ENCODE data around the genes ADGRF3, TMEM214, AGBL5, PREB and MPV17.

DNA sequence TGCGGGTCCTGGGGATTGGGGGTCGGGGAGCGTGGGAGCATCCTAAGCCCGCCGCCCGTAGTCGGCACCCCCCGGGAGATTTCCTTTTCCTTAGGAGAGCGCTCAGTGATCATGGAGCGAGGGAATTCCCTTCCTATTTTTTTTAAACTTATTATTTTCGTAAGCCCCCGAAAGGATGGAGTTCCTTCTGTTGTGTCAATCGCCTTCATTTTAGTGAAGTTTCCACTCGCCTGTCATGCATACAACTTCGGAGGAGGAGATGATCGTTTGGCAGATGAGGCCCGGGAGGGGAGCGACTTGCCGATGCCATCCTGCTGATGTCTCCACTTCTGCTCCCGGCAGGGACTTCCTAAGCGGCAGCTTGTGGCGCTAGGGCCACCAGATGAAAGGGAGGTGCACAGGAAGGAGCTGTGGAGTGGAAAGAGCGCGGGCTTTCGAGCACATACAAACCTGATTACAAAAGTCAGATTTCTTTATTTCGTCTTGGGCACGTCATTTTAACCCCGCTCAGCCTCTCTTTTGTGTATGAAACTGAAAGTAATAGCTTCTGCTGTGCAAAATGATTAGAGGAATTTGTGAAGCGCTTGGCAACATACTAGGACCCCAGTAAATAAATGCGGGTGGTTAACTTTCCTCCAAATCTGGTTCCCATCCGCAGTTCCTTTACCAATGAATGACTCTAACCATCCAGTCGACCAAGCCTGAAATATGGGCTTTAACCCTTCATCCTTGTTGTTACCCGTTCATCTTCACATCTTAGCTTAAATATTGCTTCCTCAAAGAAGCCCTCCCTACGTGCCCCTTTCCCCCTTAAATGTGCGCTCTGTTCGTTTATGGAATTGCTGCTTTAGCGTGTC, at the start of gene ADGRF3:
ADGRF3 (minus strand) TSS at position 365 of the 857 bp plus-strand sequence.
- PRO-cap: bidirectional peak, plus-strand start at position 381 of the sequence, minus-strand start at position 347 of the sequence

DNA sequence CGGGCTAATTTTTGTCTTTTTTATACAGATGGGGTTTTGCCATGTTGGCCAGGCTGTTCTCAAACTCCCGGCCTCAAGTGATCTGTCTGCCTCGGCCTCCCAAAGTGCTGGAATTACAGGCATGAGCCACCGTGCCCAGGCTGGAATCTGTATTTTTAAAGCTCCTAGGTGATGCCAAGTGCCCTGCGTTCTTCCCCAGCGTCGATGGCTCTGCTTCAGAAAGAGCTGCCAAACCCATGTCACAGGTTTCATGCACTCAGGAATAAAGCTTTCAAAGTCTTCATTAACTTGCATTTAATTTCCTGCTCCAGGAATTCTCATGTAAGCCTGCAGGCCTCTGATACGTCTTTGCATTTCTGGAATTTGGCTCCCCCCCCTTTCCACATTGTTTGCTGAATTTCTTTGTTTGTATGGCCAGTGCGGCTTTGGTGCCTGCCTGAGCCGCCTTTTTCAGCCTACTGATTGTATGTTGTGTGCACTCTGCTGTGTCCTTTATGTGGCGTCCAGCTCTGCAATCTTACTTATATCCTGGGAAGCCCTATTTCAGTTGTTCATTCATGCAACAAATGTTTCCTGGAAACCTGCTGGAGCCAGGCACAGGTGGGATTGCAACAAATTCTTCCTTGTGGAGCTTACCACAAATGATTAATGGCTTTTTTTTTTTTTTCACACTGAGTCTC, 62.8 kb downstream of the OTOF start:
- PRO-cap: no peak

DNA sequence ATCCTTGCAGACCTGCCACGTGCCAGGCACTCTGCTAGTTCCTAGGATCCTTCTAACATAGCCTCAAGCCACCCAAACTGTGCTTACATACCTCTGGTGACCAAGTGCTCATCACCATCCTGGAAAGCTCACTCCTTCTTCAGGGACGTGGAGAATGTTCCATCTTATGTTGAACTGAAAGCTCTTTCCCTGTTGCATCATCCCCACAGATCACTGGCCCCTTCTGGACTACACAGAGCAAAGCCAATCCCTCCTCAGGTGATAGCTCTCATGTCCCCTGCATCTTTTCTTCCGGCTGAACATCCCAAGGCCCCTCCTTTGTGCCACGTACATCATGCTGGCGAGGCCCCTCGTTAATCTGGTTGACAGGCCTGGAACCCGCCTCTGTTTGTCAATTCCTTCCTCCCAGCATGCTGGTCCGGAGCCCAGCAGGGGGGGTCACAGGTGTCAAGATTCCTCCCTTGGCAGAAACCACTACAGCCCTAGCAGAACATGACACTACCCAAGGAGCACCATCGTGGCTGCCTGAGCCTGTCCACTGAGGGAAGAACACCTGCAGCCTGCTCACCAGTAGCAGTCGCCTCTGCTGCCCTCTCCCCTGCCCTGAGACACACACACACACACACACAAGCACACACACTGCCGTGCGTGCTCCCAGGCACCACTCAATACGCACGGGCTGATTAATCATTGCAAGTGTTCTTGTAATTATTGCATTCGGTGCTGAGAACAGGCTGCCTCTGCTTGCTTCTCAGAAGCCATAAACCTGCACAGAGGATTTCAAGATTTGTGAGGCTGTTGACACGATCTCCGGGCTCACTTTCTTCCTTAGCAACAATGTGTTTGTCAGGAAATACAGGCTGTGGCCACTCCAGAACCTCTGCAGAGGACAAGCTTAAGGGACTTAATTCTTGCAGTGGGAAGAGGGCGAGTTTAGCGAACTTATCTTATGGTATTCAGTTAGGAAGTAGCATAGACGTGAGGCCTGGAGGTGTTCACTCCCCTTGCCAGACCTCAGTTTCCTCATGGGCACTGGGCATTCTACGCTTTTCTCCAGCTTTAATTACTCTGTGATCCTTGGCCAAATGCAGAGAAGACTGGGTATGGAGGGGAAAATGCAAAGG, 6.2 kb upstream of the KCNK3 start:
- PRO-cap: no peak

DNA sequence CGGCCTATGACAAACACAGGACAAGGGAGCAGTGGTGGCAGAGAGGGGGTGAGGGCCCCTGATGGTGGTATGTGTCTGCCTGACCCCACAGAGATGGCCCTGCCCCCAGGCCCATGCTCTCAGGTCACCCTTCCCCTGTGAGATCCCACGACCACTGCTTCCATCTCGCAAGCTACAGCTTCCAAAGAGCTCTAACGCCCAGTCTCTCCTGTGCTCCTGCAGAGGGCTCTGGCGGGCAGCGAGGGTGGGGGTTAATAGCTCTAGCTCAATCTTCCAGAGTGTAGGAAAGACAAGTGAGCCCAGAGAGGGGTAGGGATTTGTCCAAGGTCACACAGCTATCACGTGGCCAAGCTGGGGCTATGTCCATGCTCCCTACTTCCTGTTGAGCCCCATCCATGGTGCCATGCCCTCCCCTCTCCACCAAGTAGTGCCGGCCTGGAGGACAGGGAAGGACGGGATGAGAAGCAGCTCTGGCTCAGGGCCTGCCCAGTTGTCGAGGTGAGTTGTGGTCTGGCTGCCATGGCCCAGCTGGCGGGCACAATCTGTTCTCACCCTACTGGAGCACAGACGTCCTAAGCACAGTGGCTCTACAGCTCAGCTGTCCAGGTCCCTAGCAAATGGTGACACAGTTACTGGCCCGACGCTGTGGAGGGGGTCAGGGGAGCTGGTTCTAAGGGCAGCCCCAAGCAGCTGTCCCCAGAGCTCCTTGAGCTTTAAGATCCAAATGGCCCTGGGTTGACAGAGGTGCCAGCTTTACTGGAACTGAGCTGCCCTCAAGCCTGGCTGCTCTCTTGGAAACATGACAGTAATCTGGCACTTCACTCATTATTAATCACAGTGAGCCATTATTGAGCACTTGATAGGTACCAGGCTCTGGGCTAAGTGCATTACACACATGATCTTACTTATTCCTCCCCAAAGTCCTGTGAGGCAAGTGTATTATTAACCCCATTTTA, 32.8 kb downstream of the KCNK3 start:
- PRO-cap: no peak

DNA sequence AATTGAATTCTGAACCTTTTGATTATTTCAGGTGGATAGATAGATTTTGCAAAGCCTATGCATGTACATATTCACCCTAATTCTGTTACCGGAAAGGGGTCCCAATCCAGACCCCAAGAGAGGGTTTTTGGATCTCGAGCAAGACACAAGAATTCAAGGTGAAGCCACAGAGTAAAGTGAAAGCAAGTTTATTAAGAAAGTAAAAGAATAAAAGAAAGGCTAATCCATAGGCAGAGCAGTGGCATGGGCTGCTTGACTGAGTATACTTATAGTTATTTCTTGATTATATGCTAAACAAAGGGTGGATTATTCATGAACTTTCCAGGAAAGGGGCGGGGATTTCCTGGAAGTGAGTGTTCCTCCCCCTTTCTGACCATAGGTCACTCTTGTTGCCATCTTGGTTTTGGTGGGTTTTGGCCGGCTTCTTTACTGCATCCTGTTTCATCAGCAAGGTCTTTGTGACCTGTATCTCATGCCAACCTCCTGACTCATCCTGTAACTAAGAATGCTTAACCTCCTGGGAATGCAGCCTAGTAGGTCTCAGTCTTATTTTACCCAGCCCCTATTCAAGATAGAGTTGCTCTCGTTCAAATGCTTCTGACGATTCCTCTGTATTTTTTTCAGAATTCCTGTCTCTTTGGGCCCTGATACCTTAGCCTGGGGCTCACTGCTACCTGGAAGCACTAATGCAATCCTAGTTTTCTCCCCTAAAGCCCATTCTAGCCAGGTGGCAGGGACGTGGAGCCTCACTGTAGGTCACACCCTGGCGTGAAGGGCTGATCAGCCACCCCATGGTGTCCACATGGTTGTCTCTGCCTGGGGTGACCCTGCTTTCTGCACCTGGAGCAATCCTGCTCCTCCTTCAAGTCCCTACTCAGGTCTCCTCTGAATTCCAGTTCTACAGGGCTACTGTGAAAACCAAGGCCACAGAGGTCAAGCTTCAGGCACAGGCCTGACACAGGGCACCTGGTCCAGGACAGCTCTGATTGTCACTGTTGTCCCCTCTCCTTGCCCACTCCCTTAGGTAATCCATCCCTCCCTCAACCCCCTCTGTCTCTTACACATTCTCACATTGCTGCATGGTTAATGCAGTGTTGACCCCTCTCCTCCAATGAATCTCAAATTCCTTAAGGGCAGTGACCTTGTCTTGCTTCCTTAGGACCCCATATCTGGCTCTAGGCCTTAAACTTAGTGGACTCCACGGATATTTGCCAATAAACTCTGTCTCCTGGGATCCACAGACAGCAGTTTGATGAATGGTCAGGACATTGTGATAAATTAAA, 5.9 kb upstream of the SLC35F6 start:
- PRO-cap: no peak

GRCh38 chr2:26771281-26771948, 7.3 kb downstream of the SLC35F6 start:
- PRO-cap: no peak

DNA sequence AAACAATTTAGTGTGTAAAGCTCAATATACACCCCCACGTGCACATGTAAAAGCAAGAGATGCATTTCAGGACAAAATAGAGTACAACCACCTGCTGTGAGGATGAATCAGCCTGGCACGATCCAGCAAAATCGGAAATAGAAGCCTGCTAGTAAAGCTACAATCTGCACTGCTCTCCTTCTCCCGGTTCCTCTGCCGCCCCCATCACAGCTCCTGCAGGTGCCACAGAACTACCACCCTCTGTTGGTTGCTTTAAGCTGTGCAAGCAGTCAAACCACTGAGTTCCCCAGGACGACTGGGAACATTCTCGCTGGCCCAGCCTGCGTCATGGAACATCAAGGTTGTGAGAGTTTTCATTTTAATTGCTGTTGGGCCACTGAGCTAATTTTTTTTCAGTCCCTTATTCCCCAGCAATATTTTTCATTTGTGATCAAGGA, 47.8 kb upstream of the MAPRE3 start:
- PRO-cap: no peak

- PRO-cap: no peak
These were observed 8.7 kb upstream of the TMEM214 start for GRCh38 chr2:27023884-27024565.

DNA sequence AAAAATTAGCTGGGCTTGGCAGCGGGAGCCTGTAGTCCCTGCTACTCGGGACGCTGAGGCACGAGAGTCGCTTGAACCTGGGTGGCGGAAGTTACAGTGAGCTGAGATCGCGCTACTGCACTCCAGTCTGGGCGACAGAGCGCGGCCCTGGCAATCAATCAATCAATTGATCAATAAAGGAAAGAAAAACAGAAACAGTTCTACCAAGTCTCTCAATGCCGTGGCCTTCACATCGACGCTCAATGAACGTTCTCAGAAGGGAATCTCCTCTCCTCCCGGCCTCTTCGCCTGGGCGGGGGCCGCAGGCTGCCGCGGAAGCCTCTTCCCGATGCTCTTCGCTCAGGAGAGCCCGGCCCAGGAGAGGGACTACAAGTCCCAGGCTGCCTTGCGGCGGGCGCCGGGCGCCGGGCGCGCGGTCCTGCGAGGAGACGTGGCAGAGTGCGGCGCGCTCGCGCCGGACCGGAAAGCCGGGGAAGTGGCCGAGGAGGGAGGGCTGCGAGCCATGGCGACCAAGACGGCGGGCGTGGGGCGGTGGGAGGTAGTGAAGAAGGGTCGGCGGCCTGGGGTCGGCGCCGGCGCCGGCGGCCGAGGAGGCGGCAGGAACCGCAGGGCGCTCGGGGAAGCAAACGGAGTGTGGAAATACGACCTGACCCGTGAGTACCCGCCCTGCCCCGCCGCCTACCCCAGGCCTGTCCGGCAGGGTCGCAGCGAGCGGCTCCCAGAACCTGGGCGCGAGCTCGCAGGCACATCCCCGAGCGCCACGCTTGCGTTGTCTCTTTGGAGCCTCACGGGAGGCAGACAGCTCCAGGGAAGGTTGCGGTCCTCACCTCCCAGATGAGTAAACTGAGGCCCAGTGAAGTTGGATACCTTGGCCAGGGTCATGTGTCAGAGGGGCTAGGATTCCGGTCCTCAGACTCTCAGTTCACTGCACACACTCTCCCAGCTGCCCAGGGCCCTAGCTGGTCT, at the start of gene TMEM214:
TMEM214 (plus strand) TSS at position 452 of the 966 bp plus-strand sequence.
- PRO-cap: bidirectional peak, plus-strand start at position 464 of the sequence, minus-strand start at position 361 of the sequence

DNA sequence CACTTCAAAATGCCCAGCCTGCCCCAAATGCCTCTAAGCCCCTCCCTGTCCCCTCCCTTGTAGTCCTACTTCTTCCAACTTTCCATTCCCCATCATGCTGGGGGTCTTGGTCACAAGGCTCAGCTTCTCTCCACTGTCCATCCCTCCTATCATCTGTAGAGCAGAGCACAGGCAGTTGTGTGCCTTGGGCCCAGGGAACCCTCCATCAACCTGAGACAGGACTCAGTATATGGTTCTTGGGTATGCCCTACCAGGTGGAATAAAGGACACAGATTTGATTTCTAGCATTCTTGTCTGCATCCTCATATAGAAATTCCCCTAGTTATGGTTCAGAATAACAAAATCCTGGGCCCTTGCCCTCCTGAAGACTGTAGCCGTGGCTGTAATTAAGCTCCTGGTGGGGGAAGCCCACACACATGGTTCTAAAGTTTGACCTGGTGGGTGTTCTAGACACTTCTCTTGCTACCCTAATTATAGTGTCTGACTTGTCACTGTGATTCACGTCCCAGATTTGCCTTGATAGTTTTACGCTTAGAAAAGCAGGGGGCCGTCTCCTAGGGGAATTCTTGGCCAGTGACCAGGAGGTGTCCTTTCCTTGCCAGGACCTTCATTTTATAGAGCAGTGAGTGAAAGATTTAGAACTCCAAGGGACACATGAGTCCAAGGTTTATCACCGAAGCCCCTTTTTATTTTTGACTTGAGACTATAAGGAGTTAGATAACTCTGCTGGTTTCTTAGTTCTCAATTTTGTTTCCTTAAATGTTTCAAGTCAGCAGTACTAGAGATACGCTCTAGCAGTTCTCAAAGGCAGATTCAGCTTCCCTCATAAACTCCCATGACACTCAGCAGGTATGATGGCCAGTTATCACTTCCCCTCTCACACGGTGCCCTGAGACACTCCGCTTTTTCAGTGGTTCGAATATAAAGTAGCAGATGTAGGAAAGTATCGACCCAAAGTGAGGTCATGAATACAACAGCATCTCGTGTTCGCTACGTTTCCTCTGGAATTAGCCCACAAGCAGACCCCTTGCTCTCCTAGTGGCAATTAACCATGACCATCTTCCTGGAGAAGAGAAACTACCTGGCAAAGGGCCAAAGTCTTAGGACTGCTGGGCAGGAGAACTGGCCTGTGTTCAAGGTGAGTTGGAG, 9.0 kb downstream of the TMEM214 start:
- PRO-cap: no peak

DNA sequence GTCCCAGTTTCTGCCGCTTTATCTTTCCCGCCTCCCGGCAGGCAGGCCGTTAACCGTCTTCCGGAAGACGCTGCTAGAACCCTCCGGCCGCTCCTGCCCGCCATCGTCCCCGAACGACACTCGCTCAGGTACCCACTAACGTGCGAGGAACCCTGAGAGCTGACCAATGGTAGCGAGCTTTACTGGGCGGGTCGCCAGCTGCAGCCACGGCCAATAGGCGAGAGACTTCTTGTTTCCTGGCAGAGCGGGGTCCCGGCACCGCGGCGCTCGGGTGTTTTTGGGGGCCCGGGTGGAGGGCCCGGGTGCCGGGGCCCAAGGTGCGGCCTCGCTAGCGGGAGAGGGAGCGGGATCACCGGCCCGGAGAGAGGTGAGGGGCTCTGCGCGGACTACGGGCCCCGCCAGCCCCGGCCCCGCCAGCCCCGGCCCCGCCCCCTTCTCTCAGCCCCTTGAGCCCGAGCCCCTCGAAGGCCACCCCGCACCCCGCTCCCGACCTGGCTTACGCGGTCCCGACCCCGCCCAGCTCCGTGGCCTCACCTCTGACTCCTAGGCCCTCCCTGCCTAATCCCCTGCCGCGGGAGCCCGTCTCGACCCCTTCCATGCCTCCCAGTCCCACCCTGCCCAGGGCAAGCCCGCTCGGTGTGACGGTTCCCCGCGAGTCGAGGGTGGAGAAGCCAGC, at the start of gene AGBL5:
AGBL5 (plus strand) TSS at position 242 of the 676 bp plus-strand sequence.
- PRO-cap: bidirectional peak, plus-strand start at position 242 of the sequence, minus-strand start at position 122 of the sequence

DNA sequence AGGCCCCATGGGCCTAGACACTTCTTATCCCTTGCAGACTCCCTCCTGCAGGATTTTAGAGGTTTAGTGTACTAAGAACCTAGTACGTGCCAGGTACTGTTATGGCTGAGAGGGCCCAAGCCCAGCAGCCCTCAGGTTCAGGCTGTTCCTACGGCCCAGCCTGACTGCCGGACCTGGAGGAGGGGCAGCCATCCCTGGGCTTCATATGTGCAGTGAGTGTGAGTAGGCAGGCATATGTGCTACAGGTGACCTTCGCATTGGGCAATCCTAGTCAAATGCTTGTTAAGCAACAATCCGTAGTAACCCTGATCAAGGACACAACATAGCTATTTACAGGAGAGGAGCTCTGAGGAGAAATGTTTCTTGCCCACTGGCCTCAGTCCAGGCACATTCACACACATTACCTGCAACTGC, 9.0 kb downstream of the KHK start:
- PRO-cap: no peak

DNA sequence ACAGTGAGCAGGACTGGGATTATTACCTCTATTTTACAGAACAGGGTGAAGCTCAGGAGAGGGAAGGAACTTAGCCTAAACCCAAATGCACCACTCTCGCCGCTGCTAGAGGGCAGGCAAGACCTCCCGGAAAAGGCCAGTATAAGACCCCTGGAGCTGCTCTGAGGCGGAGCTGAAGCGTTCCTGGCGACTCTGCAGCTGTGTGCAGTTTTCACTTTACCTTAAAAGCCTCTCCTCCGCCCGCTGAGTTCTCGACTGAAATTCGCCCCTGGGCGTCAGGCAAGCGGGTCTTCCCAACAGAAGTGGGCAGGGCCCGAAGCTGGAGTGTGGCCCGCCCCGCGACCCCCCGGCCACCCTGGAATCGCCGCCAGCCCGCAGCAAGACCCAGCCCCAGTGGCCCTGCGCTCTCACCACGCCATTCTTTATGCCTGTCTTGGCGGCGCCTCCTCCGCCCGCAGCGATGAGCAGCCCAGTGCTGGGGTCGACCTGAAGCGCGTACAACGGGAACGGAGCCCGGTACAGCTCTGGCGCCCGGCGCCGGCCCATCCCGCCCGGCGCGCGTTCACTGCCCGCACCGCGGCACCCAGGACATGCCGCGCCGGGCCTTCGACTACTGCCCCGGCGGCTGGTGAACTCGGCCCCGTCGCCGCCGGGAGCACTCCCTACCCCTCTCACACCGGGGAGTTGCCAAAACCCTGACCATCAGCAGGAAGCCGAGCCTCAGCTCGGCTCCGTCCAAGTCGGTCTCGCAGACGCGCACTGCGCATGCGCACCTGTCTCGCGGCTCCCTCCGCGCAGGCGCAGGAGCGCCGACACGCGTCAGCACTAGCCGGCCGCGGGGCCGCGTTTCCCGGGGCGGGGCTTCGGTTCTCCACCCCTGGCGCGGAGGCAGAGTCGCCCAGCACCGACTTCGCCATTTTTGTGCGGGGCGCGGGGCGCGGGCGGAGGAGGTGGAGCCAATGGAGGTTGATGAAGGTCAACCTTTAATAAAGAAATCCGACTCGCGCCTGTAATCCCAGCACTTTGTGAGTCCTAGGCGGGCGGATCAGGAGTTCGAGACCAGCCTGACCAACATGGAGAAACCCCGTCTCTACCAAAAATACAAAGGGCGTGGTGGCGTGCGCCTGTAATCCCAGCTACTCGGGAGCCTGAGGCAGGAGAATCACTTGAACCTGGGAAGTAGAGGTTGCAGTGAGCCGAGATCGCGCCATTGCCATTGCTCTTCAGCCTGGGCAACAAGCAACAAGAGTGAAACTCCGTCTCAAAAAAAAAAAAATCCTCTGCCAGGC, at the start of gene PREB:
PREB (minus strand) TSS at position 761 of the 1,289 bp plus-strand sequence.
- PRO-cap: bidirectional peak, plus-strand start at position 922 of the sequence, minus-strand start at position 748 of the sequence

DNA sequence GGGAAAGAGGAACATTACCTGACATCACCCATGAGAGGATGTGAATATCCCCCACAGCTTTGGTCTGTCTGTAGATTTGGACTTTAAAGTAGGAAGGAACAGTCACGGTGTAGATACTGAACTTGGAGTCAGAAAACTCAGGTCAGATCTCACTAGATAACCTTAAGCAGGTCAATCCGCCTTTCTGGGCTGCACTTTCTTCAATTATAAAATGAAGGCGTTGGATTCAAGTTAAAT, 4.4 kb upstream of the DNAJC5G start:
- PRO-cap: no peak

DNA sequence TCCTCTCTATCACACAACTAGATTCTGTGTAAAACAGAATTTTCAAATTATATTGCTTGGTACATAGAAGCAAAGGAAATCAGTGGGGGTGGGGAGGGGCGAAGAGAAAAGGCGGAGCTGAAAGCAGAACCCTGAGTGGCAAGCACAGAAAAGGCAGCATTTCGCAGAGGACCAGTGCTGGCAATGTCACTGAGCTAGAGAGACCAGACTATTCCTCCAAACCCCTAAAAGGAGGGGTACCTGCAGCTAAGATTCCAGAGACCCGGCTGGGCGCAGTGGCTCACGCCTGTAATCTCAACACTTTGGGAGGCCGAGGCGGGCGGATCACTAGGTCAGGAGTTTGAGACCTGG, 5.3 kb downstream of the UCN start:
- PRO-cap: no peak

DNA sequence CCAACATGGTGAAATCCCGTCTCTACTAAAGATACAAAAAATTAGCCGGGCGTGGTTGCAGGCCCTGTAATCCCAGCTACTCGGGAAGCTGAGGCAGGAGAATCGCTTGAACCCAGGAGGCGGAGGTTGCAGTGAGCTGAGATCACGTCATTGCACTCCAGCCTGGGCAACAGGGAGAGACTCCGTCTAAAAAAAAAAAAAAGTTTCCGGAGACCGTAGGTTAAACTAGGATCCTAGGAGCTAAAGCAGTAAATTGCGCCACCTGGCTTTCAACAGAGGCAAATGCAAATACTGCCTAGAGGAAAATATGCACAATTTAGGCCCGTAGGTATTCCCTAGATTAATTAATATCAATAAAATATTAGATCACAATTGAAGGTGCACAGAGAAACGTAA, 4.9 kb downstream of the UCN start:
- PRO-cap: no peak

- PRO-cap: bidirectional peak, plus-strand start at chr2:27323145, minus-strand start at chr2:27323070
These were observed at the start of gene MPV17 for GRCh38 chr2:27322903-27323940. MPV17 (minus strand) TSS chr2:27323097.

GRCh38 chr2:27355769-27356626, 566 bp downstream of the GTF3C2 start:
- PRO-cap: bidirectional peak, plus-strand start at chr2:27356288, minus-strand start at chr2:27356148; bidirectional peak, plus-strand start at chr2:27356556, minus-strand start at chr2:27356455

- PRO-cap: no peak
These were observed 11.4 kb upstream of the ZNF513 start for GRCh38 chr2:27391963-27392369.

DNA sequence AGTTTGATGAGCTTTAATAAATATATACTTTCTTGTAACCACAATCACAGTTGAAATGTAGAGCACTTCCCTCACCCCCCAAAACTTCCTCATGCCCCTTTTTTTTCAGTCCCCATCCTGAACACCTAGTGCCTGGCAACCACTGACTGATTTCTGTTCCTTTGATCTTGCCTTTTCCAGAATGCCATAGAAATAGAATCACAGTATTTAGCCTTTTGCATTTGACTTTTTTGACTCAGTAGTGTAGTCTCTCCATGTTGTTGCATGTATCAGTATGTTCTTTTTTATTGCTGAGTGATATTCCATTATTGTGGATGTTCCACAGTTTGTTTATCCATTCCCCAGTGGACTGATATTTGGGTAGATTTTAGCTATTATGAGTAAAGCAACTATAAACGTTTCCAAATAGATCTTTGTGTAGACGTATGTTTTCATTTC, 14.0 kb downstream of the SUPT7L start:
- PRO-cap: no peak